Measurements from ENCODE around the genes IFNK, LINGO2, NDUFB6 and SPINK4.

GRCh38 chr9:26949370-26949985 lies 2.4 kb upstream of the PLAA start:
- RRBS, result no CpG with 5 or more reads among the region's 5 CpGs

DNA sequence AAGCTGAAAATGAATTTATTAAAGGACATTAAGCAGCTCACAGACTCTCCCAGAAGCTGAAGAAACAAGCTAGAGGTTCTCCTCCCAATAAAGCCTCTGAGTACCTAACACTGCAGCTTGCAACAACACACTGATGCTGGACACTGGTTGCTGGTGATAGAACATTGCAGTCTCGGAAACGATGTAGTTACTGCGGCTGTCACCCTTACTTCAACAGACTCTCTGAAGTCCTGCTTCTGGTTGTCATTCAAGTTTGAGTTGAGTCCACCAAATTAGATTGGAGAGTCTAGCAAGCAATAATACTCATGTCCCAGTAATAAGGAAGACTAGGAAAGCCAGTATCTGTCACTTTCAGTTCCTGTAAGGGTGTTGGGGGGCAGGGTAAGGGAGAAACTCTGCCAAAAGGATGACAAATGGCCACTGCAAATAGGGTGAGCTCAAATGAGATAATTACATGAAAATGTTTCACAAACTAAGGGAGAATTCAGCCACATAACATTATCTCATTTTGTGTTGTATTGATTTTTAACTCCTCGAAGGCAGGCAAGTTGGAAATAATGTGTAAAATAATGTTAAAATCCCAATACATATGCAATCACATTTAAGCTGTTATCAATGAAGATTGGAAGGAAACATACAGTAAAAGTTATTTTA lies 940 bp upstream of the IFT74 start:
- RRBS, result no CpG with 5 or more reads among the region's 4 CpGs

DNA sequence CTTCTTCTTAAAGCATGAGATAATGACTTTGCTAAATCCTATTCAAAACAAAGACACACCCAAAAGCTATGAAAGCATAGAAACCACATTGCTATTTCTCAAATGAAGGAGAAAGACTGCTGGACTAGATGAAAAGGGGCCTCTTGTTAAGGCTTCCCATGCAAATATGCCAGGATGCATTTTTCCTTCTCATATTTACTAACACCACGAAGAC lies 86.3 kb upstream of the IFNK start:
- RRBS, result no CpG with 5 or more reads among the region's 1 CpG

GRCh38 chr9:27524110-27524719 lies at the start of gene IFNK:
IFNK (plus strand) TSS chr9:27524290.
- RRBS, result no CpG with 5 or more reads among the region's 6 CpGs

GRCh38 chr9:27536919-27537789 lies 7.5 kb upstream of the MOB3B start:
- RRBS, result no CpG with 5 or more reads among the region's 10 CpGs

- RRBS, result no CpG with 5 or more reads among the region's 6 CpGs
These were observed 6.6 kb downstream of the C9orf72 start for GRCh38 chr9:27566596-27567208.

GRCh38 chr9:27570921-27571342 lies 2.3 kb downstream of the C9orf72 start:
- RRBS, result no CpG with 5 or more reads among the region's 3 CpGs

- RRBS, result 9% methylated on average over 9 of the region's 17 CpGs
These were observed 868 bp downstream of the LINGO2 start for GRCh38 chr9:29212573-29212892.

- RRBS, result 6% methylated on average over 27 of the region's 74 CpGs
These were observed at the start of gene LINGO2 for GRCh38 chr9:29212953-29214176. LINGO2 (minus strand) TSS chr9:29213601.

- RRBS, result no CpG with 5 or more reads among the region's 1 CpG
These were observed 319.4 kb upstream of the LINGO2 start for GRCh38 chr9:29532784-29533124.

DNA sequence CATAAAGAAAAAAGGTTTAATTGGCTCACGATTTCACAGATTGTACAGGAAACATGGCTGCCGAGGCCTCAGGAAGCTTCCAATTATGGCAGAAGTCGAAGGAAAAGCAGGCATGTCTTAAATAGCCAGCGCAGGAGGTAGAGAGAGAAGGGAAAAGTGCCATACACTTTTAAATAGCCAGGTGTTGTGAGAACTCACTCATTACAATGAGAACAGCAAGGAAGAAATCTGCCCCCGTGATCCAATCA lies 1484.0 kb upstream of the LINGO2 start:
- RRBS, result no CpG with 5 or more reads among the region's 5 CpGs

DNA sequence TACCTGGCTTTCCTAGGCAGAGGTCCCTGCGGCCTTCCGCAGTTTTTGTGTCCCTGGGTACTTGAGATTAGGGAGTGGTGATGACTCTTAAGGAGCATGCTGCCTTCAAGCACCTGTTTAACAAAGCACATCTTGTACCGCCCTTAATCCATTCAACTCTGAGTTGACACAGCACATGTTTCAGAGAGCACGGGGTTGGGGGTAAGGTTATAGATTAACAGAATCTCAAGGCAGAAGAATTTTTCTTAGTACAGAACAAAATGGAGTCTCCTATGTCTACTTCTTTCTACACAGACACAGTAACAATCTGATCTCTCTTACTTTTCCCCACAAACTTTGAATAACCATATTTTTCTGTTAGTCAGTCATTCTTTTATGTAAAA lies 750.9 kb upstream of the ACO1 start:
- RRBS, result no CpG with 5 or more reads among the region's 4 CpGs

DNA sequence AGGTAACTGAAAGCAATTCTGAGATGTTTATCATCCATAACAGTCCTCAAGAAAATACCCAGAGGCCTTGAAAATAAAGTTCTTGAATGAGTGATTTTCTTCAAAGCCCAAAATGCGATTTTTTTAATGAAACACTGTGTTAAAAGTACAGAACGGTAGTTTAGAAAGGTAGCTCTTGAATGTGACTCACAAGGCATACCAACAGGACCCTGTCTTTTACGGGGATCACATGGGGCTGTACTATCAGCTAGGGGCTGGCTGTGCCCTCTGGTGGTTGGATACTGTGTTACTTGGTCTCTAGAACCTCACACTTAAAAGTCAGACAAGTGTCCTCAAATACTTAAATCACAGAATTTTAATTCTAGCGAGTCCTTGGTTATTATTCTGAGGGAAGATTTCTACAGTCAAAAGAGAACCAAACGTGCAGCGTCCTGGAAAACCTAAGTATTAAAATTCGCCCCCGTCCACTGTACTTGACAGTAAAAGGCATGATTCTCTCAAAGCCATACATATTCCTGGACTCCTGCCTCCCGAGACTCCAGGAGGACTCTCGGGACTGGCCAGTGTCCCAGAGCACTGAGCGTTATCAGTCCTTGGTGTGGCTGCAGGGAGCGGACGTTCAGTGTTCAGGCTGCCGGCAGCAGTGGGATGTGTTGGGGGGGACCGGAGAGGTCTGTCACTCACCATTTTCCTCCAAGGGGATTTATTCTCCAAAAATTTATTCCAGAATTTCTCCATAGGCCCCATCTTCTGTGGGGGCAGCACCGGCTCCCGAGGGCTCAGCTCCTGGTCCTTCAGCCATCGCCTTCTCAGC lies 555 bp downstream of the NDUFB6 start:
- RRBS, result 3% methylated on average over 3 of the region's 18 CpGs

GRCh38 chr9:32573011-32573443 lies at the start of gene NDUFB6:
NDUFB6 (minus strand) TSS chr9:32573159.
- RRBS, result 1% methylated on average over 3 of the region's 33 CpGs

DNA sequence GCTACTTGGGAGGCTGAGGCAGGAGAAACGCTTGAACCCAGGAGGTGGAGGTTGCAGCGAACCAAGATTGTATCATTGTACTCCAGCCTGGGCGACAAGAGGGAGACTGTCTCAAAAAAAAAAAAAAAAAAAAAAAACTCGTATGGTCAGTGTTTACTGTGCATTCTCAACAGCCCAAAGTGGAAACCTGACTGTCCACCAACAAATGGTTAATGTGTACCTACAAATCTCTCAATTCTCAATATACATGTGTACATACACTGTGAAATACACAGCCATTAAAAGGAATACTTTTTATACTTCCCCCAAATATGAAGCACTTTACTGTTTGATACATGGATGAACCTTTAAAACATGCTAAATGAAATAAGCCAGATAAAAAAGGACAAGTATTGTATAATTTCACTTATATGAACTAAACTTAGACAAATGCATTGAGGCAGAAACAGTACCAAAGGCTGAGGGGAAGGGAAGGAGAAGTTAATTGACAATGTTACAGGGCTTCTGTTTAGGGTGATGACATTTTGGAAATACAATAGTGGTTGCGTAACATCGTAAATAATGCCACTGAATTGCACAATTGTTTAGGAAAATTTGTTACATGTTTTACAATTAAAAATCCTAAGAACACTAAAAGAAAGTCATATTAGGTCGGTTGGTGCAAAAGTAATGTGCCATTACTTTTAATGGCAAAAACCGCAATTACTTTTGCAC lies 16.6 kb downstream of the DNAJA1 start:
- RRBS, result no CpG with 5 or more reads among the region's 8 CpGs

GRCh38 chr9:33123649-33124300 lies 43.4 kb downstream of the B4GALT1 start:
- RRBS, result 77% methylated on average over 4 of the region's 12 CpGs

DNA sequence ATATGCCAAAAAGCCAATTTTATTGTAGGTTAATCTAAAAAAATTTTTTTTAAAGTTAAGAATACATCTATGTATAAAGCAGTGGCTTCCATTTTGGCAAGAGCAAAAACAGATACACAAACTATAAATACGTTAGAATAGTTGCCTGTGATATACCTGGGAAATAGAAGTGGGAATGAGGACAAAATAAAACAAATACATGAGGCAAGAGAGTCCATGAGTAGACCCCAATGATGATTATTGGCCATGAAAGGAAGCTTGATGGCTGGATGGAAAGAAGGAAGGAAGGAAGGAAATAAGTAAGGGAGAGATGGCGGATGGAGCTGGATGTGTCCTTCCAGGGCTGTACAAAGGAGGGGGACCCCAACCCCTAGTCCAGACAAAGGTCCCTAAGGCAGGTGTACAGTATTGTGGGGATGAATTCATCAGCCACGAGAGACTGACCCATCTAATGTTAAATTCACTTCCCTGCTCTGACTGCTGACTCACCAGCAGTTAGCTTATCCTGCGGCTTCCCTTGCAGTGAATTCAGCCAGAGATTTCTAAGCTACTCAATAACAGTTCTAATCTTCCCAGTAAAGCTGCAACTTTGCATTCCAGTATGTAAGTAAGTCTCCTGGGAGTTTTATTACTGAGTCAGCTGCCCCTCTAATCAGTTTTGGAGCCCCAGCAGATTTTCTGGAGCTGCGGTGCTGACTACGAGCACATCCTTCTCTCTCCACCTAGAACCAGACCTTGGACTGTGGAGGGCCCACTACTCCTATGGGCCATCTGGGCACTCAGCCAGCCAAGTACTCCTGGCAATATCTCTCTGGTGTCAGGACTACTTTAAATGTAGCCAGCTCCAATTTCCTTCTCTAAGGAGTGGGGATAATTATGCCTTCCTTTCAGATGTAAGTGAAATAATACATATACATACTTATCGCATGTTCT lies 16.2 kb downstream of the B4GALT1 start:
- RRBS, result no CpG with 5 or more reads among the region's 7 CpGs

- RRBS, result no CpG with 5 or more reads among the region's 6 CpGs
These were observed 7.2 kb upstream of the SPINK4 start for GRCh38 chr9:33232836-33233197.

GRCh38 chr9:33239465-33240449 lies at the start of gene SPINK4:
SPINK4 (plus strand) TSS chr9:33240167.
- RRBS, result no CpG with 5 or more reads among the region's 14 CpGs

- RRBS, result no CpG with 5 or more reads among the region's 4 CpGs
These were observed 7.7 kb downstream of the BAG1 start for GRCh38 chr9:33256744-33257229.

Measured in GM19240 (cell line).